Skeletal muscle cell (primary cell): ENCODE measurements around a stretch of chr2.

GRCh38 chr2:3127208-3128294 is 250.1 kb downstream of the EIPR1 start:
- RRBS = no CpG with 5 or more reads among the region's 23 CpGs

- RRBS = no CpG with 5 or more reads among the region's 4 CpGs
These were observed 81.2 kb downstream of the EIPR1 start for GRCh38 chr2:3296306-3296983.

GRCh38 chr2:3309801-3310390 is 67.7 kb downstream of the EIPR1 start:
- RRBS = no CpG with 5 or more reads among the region's 16 CpGs

DNA sequence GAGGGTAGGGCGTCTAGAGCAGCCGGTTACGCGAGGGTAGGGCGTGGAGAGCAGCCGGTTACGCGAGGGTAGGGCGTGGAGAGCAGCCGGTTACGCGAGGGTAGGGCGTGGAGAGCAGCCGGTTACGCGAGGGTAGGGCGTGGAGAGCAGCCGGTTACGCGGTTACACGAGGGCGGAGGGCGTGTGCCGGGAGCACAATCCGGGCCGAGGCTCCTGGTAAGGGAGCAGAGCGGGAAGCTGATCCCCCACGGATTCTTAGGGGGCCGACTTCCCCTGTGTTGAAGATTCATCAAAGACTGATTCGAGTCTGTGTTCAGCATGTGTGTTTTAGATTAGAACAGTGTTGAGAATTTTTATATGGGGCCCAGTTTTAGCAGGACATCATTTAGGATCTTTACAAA is 69.1 kb downstream of the TRAPPC12 start:
- RRBS = 33% methylated on average over 6 of the region's 30 CpGs

GRCh38 chr2:3545656-3546422 is 12.3 kb downstream of the RNASEH1 start:
- RRBS = no CpG with 5 or more reads among the region's 13 CpGs

GRCh38 chr2:3597000-3597977 is 2.4 kb downstream of the COLEC11 start:
- RRBS = 77% methylated on average over 1 of the region's 22 CpGs

DNA sequence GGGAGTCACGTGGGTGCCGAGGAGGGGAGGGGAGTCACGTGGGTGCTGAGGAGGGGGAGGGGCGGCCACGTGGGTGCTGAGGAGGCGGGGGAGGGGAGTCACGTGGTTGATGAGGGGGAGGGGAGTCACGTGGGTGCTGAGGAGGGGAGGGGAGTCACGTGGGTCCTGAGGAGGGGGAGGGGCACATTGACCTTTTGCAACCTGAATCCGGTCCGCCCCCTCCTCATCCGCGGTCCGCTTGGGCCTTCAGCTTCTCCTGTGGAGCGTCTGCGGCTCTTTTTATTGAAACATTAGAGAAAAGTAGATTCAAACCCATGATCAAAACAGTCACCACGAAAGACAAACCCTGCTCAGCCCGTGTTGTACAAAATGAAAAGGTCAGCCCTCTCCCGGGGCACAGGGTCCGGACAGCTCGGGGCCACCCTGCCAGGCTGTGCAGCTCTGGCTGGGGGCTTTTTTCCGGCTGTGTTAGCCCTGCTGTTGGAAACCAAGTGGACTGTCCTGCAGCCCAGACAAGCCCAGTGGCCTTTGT is 10.6 kb downstream of the COLEC11 start:
- RRBS = 58% methylated on average over 3 of the region's 22 CpGs

GRCh38 chr2:4135824-4136121 is 432.4 kb downstream of the DCDC2C start:
- RRBS = no CpG with 5 or more reads among the region's 14 CpGs

DNA sequence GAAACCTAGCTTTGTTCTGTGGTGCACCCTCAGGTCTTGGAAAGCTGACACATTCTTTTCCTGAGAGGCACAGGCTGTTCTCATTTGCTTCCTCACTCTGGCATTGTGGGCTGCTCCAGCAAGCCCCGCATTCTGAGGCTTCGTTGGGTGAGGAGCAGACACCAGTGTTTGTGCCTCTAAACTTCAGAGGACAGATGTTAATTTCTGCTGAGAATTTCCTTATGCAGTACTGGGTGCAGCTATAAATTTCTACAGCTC is 580.4 kb downstream of the DCDC2C start:
- RRBS = no CpG with 5 or more reads among the region's 2 CpGs

- RRBS = 2% methylated on average over 24 of the region's 61 CpGs
These were observed 5.1 kb downstream of the SOX11 start for GRCh38 chr2:5696935-5698033.

DNA sequence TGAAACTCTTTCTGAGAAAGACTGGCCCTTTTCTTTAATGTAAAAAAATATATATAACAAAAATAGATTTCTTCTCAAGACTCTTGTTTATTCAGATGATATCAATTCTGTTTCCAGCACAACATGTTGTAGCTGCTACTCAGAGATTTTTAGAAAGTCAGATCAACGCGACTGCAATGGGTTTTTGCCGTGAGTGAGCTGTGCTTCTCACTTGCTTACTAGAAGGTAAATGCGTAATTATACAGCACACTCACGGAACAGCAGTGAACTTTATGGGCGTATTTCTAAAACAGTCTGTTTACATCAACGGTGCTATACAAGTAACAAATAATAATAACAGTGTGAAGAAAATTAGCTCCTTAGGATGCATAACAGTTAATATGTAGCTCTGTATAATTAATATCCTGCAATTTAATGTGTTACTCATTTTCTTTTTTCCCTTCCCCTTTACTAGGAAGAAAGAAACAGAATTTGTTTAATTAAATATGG is 533.6 kb downstream of the RNF144A start:
- RRBS = no CpG with 5 or more reads among the region's 7 CpGs

GRCh38 chr2:7792107-7792680 is 875.0 kb downstream of the RNF144A start:
- RRBS = no CpG with 5 or more reads among the region's 6 CpGs

DNA sequence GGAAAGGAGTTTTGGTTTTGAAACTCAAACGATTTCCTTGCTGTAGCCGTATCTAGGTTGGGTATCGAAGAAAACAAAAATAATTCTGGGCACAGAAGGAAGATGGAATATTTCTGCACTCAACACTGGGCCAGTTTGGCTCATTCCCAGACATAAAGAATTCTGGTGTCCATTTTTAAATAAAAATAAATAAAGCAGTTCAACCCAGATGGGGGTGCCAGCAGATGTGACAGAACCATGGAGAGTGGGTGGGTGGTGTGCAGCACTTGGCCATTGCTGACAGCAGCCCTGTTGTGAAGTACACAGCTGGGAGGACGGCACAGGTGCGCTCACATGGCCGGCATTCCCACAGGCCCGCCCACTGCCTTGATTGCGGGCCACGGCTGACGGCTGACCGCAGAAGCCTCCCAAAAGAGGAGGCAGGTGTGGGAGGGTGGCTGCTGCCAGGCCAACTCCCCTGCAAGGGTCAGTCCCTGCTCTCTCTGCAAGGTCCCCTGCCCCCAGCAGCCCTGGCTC is 351.9 kb upstream of the ID2 start:
- RRBS = no CpG with 5 or more reads among the region's 11 CpGs

- RRBS = no CpG with 5 or more reads among the region's 3 CpGs
These were observed 272.2 kb upstream of the ID2 start for GRCh38 chr2:8409616-8410102.

DNA sequence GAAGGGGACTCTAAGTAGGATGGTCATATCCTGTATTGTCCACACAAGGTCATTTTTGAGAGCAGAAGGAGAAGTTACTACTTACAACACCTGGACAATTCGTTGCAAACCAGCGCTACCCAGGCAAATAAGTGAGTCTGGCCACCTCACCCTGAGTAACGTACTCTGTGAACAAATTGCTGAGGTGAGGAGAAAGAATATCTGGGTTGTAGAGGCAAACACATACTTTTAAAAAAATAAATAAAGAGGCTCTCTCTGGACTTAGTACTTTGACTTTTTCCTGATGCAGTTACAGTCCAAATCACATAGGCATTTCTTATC is 268.3 kb upstream of the ID2 start:
- RRBS = no CpG with 5 or more reads among the region's 3 CpGs

DNA sequence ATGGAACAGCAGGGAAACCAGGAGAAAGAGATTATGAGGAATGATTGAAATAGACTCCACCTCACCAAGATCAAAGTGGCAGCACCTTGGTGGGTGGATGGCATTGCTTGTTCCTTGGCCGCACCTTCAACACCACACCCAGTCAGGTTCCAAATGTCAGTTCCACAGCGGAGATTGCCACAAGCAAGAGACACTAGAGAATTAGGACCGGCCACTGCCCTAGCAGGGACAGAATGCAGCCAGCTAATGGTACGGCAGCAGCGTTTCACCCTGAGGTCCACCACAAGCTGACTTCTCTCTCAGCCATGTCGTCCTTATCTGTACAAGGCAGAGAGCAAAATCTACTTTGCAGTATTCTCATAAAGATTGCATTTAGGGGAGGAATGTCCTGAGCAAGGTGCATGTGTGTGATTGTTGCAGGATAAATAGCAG is 228.8 kb upstream of the ID2 start:
- RRBS = no CpG with 5 or more reads among the region's 6 CpGs

DNA sequence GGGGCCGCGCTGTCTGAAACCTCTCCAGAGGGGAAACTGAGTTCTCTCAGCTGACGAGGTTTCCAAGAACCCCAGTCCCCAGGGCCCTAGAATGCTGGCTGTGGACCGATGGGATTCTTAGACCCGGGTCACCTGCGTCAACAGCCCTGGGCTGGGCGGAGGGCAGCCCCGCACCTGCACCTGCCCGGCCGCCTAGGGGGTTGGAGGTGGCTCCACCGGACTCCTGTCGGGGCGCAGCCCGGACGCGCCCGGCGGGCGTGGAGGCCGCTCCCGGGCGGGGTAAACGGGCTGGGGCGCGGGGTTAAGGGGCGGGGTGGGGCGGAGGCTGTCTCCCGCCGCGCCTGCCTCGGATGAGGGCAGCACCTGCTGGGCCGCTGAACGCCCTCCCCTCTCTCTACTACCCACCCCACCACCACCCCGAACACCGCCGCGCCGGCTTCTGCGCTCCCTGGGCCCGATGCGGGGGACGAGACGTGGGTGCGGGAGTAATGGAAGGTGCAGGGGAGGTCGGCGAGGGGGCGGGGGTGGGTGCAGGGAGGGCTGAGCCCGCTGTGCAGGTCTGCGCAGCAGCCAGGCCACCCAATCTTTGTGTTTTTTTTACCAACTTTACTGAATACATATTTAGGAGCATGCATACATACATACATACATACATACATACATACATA is 224.8 kb upstream of the ID2 start:
- RRBS = 28% methylated on average over 5 of the region's 49 CpGs

- RRBS = 2% methylated on average over 16 of the region's 100 CpGs
These were observed 2.9 kb upstream of the ID2 start for GRCh38 chr2:8678606-8679608.

DNA sequence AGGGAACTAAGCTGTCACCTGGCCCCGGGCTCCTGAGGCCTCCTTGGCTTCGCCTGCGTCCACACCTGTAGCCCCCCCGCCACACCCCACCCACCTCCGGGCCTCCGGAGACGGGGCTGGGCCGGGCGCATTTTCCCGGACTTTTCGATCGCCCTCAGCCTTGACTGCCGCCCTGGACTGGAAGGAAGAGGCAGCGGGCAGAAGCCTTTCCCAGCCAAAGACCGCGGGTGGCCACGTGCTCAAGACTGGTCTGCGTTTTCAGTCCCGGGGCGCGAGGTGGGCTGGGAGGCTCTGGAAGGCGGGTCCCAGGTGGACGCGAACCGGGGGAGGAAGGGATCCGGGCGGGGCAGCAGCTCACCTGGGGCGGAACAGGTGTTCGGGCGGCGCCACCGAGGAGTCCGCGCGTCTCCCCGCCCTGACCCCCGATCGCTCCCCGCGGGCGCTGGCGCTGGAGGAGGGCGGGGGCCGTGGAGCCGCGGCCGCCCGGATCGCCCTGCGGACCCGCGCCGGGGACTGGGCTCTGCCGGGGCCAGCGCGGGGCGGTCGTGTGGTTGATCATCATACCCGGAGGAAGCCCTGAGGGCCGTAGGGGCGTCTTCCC is 3.2 kb downstream of the ID2 start:
- RRBS = 2% methylated on average over 15 of the region's 61 CpGs